Astrocyte (in vitro differentiated cells and primary cell): ENCODE measurements around a stretch of chr7.

GRCh38 chr7:130896452-130897470, 162.8 kb upstream of the KLF14 start:
- PRO-cap: no peak
- RRBS, 2 experiments: no CpG with 5 or more reads among the region's 26 CpGs

- PRO-cap: bidirectional peak, plus-strand start at chr7:130912398, minus-strand start at chr7:130912240
- RRBS, 2 experiments: no CpG with 5 or more reads among the region's 6 CpGs
Observed at GRCh38 chr7:130911905-130912603, 178.0 kb upstream of the KLF14 start.

DNA sequence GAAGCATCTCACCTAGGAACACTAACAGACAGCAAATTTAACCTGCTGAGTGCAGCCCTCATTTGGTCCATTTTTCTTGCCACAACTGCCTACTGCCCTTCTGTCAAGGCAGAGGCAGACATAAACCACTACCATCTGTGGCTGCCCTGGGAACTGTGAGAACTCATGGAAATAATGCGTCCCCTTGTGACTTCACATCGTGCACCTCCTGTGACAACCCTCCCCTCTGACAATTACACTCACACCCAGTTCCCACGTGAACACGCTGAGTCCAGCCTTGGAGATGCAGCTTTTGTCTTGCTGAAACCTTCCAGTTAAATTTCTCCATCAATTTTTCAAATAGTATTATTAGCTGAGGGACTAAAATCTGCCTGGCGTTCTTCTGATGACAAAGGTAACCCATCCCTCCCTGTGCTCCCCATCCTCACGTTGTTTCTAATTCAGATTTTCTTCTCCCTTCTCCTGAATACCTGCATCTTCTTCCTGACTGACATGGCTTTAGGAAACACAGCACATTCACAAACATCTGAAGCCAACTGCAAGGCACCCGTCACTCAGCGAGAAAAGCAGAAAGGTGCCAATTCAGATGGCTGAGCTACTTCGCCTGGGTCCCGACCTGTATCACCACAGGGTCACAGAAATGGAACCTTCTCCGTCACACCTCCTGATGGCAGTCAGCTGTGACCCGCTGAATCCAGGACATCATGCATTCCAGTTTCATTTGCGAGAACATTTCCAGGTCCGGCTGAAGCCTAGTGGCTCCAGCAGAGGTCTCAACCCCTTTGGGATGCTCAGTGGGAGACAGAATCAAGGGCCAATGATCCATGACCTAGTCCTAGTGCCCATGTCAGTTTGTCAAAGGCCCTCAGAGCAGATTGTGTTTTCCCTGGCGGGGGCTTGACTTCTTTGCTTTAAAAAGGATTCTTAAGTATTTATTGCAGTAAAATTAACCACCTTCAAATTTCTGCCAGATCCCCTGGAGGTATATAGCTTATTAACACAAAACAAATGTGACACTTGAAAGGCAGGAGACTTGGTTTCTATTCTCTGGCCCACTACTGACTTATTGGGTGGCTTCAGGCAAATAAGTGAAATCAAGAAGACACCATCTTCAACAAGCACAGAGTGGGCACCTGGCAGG, 193.4 kb upstream of the KLF14 start:
- PRO-cap: no peak
- RRBS, 2 experiments: no CpG with 5 or more reads among the region's 15 CpGs

DNA sequence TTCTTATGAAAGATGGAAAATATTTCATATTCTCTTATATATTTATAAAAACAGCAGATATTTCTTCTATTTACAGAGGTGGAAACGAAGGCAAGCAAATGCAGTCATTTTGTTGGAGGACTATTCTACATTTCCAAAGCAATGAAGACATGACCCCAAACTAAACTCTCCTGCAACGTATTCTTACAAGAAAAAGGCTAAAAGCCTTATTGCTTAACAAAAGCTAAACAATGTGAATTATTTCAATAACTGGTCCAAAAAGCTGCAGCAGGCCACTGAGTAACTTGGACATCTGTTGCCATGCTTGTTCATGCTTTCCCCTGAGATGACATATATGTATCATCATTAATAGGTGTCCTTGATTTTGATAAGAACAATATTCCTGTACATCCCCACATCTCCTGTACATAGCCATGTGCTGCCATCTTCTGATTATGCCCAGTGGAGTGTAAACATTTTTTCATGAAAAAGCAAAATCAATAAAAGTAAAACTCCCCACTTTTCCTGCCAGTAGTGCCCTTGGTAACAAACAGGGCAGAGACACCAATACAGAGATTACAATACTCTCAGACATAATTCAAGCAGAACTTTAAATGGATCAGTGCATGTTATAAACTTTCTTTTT, 205.3 kb upstream of the KLF14 start:
- PRO-cap: no peak
- RRBS, 2 experiments: no CpG with 5 or more reads among the region's 2 CpGs

DNA sequence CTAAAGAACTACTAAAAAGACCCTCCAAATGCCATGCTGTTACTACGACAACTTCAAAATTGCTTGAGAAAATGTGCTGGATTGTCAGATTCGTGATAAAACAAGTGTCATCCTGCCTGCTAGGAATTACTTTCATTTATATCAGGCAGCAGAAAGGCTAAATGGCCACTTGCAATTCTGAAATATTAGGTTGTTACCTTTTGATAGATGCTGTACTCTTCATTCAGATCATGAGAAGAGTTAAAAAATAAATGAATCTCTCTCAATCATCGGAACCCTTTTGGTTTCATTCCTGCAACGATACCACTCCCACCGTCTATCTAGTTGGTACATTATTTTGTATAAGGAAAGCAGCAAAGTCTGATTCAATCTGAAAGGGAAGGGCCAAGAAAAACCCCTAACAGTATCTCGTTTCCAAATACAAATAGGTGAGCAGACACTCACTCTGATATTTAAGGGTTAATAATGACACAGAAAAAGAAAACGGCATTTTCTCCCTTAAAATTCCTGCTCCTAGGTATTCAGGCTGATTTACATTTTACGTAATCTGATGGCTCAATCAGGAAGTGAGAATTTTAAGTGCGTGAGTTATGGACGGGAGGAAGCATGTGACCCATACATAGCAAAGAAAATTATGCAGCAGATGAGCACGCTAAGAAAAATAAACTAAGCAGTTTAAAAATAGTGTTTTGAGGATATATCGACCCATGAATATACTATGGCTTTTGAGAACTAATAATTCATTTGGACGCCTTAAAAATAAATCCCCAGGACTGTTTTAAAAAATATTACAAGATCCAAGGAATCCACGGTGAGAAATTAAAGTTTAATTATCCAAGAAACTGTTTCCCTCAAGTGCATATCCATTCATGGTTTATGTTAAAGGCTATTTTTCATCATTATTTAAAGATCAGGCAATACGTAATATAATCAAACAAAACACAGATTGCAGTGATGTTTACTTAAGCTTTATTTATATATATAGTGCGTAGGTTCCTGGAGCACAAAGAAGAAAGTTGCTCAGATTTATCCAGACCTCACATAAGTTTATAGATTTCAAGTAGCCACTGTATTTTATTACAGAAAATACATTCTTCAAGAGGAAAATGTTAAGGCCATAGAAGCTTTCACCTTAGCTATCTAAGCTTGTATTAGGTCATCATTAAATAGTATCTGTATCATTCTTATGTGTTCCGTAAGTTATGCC, 209.6 kb upstream of the KLF14 start:
- PRO-cap: no peak
- RRBS, 2 experiments: no CpG with 5 or more reads among the region's 17 CpGs

DNA sequence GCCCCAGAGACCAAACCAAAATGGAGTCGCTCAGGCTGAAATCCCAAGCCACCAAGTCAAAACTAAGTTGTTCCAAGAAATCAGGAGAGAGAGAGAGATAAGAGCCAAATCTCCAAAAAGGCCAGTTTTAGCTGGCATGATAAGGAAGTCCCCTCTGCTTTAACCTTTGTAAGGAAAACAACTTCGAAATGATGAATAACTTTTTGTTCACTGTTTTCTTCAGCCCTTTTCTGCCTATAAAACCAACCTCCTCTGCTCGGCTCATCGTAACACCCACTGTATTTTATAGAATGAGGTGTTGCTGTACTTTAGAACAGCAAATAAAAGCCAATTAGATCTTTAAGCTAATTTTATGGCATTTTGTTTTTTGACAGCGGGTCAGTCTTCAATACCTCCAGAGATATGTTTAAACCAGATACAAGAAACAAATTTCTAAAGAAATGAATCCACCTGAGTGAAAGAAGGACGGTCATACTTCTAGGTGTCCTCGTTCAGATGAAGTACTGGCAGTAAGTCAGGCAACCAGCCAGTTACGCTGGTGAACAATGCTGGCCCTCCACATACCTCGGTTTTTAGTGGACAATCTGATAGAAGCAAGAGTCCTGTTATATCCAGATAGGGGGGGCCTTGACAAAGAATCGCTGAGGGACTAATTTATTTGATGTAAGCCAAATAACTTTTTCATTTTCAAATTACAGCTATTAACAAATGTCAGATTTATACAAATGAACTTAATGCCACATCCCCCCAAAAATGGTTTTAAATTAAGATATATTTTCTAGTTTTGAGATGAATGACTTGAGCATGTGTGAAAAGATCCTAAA, 266.3 kb upstream of the KLF14 start:
- PRO-cap: no peak
- RRBS, 2 experiments: no CpG with 5 or more reads among the region's 10 CpGs

DNA sequence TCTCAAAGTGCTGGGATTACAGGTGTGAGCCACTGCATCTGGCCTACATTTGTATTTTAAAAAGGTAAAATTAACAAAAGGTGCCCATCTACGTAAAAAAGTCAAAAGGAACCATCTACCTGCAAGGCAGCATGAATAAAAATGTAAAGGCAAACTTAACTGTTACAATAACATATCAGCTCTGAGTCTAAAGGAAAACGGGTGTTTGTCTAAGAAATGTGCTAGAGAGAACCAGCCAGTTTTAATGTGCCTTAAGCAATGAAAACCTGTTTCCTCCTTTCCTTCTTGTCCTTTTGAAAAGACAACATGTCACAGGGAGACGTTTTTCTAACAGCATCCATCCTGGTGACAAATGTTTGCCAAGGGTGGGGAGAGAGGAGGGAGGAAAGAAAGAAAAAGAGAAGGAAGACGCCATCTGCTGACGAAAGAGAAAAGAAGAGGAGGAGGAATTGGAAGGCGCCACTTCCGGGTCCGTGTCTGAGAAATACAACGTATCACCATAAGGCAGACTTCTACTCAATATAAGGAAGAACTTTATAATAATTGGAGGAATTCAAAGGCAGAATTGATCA, 273.3 kb upstream of the KLF14 start:
- PRO-cap: no peak
- RRBS, 2 experiments: no CpG with 5 or more reads among the region's 9 CpGs

DNA sequence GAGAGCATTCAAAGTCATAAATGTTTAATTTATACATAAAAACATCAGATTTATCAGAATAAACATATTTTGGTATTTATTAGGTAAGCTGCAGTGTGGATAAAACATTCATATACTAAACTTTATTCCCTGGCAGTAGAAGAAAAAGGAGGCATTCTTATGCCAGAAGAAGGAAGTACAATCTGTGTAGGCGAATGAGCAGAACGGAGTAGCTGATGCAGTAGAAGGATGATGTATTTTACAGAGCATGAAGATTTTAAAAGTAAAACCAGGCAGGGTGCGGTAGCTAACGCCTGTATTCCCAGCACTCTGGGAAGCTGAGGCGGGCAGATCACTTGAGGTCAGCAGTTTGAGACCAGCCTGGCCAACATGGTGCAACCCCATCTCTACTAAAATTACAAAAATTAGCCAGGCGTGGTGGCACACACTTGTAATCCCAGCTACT, 294.9 kb upstream of the MKLN1 start:
- PRO-cap: no peak
- RRBS, 2 experiments: no CpG with 5 or more reads among the region's 6 CpGs

DNA sequence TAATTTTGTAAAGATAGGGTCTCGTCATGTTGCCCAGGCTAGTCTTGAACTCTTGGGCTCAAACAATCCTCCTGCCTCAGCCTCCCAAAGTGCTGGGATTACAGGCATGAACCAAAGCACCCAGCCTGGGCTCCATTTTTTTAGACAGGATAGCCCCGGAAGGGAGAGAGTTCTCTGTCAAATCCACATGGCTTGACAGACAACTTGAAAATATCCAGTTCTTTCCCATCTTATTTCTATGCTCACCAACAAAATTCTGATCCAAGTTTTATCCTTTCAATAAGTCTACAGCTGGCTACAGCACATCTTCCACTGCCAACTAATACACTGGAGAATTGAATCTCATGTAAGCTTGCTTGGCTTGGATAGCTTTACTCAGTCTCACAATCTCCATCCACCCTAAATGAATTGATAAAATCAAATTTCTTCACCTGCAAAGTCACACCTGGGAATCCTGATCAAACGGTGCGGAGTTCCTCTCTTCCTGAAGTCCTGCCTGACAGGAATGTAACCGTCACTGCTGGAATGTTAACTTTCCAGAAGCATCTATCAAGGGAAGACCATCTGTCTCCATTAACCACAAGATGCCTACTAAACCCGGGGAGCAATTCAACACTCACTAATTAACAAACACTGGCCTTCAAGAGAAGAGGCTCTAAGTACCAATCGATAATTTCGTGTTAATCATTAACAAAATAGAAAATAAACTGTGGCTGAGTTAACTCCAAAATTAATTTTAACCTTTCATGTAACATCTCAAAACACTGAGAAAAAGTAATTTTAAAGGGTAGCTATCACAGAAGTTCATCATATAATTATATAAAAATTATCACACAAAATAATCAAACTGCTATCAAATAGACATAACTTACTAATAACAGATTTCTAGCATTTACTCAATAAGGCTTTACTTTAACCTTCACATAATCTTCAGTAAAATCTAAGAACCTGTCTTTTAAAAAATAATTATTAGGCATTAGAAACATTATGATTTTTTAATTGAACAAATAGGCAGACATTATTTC, 239.5 kb upstream of the MKLN1 start:
- PRO-cap: no peak
- RRBS, 2 experiments: no CpG with 5 or more reads among the region's 8 CpGs

DNA sequence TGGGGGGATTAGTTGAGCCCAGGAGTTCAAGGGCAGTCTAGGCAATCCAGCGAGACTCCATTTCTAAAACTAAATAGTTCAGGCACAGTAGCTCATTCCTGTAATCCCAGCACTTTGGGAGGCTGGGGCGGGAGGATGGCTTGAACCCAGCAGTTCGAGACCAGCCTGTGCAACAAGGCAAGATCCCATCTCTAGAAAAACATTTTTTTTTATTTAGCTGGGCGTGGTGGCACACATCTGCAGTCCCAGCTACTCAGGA, 228.5 kb upstream of the MKLN1 start:
- PRO-cap: no peak
- RRBS, 2 experiments: no CpG with 5 or more reads among the region's 4 CpGs

GRCh38 chr7:131225374-131226636, 101.9 kb upstream of the MKLN1 start:
- PRO-cap: no peak
- RRBS, 2 experiments: no CpG with 5 or more reads among the region's 10 CpGs

DNA sequence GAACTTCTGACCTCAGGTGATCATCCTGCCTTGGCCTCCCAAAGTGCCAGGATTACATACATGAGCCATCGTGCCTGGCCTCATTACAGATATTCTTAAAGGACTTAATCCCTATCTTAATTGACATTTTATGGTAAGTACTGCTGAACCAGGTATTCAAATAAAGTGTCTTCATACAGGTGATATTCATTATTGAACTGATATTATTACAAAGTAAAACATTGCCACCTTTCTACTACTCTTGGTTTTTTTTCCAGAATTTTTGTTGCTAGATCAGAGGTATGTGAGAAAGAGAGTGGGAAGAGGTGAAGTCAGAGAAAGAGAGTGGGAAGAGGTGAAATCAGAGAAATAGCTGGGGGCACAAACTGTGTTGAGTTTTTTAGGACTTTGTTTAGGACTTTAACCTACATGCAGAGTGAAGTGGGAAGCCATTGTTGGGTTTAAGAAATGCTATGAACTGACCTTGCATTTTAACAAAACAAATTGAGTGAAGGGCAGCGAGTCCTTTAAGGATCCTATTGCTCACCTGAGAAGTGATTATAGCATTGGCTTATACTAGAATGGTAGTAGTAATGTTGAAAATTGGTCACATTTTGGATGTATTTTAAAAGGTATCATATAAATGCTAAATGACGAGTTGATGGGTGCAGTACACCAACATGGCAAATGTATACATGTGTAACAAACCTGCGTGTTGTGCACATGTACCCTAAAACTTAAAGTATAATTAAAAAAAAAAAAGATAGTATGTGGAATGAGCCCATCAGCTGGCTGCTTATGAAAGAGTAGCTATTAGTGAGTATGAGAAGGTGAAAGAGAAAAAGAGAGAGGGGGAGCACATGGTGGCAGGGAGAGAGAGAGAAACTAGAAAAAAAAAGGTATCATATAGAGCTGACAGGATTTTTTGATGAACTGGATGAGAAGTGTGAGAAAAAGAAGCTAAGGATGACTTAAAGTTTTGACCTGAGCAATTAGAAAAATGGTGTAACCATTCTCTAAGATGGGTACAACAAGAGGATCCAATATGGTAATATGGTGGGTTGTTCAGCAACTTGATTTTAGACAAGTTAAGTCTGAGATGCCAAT, 92.1 kb downstream of the MKLN1 start:
- PRO-cap: no peak
- RRBS, 2 experiments: no CpG with 5 or more reads among the region's 4 CpGs

DNA sequence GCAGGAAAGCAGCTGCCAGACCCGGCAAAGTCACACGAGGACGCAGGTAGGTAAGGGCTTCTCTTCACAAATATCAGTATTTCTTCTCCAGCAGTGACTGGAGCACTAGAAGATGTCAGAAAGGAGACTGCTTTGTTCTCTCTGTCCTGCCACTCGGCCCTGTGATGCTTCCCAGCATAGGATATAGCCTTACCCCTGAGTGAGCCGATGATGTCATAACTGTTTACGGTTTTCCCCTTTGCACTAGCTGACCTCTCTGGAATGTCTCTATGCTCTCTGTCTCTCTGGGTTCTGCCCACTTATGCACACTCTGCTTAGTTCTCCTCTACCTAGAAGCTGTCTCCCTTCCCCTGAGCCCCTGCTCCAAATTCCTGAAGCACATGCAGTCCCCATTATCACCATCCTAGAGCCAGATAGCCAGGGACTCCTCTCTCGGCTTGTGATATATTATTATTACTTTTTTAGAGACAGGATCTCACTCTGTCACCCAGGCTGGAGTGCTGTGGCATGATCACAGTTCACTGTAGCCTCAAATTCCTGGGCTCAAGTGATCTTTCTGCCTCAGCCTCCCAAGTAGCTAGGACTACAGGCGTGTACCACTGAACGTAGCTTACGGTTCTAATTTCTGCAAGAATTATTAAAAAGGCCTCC, 167.6 kb upstream of the PODXL start:
- PRO-cap: no peak
- RRBS, 2 experiments: no CpG with 5 or more reads among the region's 10 CpGs

DNA sequence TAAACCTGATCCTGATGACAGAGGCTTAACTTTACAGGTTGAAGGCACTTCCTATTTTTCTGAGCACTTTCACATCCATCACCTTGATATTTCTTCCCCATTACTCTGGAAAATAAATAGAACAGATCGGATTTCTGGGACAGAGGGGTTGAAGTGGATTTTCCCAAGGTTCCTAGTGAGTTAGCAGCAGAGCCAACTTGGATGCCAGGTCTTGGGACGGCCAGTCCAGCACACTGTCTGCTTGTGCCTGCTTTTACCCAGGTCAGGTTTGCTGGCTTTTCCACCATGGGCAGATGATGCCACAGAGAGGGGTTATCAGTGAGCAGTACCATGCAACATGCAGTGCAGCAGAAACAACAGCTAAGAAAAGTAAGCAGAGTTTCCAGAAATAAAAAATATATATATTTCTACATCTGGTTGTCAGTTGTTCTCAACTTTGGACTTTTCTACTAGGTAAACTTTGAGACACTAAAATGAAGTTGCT, 372.7 kb upstream of the PODXL start:
- PRO-cap: no peak
- RRBS, 2 experiments: no CpG with 5 or more reads among the region's 2 CpGs

DNA sequence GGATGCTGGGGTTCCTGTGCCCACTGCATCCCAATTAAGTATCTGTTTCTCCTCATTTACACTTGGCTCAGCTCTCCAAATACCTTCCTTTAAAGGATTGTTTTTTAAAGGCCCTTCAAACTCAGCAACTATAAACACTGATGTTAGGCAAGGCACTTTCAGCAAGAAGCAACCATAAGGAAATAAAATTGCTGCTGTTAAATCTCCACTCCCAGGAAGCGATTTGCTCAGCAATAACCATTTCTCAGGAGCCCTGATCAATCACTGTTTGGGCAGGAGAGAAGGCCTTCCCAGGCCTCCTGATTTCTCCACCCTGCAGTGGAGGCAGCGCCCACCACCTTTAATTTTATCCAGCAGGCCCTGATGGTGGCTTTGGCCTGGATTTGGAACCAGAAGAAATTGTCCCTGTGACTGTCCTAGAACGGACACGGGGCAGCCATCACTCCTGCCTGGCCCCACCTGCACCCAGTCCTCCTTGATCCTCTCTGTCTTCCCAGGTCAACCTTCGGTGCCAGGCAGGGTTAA, 199.8 kb downstream of the PLXNA4 start:
- PRO-cap: no peak
- RRBS, 2 experiments: no CpG with 5 or more reads among the region's 5 CpGs

- PRO-cap: no peak
- RRBS, 2 experiments: no CpG with 5 or more reads among the region's 3 CpGs
Observed at GRCh38 chr7:132425322-132425701, 151.0 kb downstream of the PLXNA4 start.

DNA sequence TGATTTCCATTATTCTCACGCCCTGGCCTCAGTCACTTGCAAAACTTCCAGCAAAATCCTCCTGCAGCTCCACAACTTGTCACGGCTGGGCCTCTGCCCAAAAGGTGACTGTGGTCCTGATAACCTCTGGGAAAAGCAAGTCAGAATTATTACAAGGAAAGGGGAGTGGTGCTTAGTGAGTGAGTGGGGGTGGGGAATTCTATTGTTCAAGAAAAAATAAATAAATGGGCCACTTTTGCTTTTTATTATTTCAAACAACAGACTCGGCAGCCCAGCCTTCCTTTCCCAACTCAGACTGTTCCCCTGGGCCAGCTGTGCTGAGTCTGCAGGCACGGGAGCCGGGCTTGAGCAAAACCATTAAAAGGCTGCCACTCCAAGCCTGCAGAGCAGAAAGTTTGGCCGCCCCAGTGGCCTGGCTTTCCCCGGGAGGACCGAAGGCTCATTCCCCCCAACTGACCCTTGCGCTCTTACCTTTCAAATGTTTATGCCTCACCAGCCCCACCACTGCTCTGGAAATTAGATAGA, 90.0 kb downstream of the PLXNA4 start:
- PRO-cap: no peak
- RRBS, 2 experiments: 53 to 63% methylated on average over 3 of the region's 9 CpGs

DNA sequence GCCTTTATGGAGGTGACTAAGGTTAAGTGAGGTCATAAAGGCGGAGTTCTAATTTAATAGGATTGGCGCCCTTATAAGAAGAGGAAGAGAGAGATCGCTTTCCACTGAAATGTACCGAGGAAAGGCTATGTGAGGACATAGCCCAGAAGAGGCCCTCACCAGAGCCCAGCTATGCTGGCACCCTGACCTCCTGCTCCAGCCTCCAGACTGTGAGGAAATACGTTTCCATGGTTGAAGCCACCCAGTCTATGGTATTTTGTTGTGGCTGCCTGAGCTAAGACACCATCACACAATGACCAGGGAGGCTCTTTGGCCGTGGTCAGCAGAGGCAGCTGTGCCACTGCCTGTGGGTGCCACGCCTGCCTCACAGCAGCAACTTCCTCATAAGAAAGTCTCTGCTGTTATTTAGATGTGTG, 182.6 kb upstream of the PLXNA4 start:
- PRO-cap: no peak
- RRBS, 2 experiments: no CpG with 5 or more reads among the region's 7 CpGs

DNA sequence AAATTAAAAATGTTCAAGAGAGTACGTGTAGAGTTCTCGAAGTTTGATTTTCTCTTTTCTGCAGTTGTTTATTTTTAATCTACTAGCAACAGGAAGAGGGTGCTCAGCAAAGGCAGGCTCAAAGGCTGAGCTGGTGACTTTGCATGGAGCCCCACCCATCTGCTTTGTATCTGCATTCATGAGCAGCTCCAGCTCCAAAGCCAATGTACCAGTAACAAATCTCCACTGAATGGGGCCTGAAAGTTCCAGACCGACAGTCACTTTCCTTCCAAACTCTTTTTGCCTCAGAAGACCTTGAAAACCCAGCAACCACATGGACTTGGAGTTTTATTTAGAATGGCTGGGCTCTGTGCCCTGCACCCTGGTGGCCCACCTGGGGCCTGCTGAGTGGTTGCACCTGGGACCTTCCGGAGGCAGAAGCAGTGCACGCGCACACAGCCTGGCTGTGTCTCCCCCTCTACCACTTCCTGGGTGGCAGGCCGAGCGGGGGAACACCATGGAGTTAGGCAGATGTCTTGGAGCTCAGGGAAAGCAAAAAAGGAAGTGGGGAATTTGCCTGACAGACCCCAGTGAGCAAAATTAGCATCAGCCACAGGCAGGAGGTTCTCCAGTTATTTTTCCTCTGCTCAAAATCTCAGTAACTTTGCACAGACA, 195.1 kb upstream of the PLXNA4 start:
- PRO-cap: no peak
- RRBS, 2 experiments: no CpG with 5 or more reads among the region's 8 CpGs

- PRO-cap: no peak
- RRBS, 2 experiments: no CpG with 5 or more reads among the region's 4 CpGs
Observed at GRCh38 chr7:133416332-133416925, 163.6 kb downstream of the EXOC4 start.